Gastrocnemius medialis (tissue), 3 donors: ENCODE measurements around a stretch of chr14.

DNA sequence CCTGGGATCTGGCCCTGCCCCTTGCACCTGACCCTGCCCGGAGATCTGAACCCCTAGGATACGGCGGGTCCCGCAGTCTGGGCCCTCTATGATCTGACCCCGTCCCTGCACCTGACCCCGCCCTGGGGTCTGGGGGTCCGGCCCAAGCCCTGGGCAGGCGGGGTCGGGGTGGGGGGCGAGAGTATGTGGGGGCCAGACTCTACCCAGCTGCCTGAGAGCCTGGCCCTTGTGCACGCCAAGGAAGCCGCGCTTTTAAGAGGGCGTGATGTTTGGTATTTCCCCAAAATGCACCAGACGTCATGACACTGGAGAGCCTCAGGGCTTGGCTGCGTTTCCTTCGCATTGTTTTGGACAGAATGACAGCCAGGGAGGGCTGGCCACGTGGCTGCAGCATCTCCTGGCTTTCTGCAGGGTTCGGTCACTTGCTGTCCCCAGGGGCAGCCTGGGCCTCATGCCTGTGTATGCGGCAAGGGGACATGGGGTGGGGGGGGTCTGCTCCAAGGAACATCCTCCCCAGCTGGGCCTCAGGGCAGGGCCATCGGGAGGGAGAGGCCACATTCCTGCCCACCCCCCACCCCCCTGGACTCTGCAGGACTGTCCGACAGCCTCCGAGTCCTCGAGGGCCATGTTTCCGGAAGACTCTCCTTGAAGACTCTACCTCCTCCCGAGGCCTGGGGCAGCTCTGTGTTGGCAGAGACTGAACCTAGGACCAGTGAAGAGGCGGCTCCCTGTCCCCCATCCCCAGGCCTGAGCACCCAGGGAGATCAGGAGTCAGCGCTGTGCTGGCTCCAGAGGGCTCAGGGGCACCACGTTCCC is 16.2 kb upstream of the NUDT14 start:
- PRO-cap = no peak
- RAMPAGE, long total RNA, 3 experiments = no peak in any of the 3 experiments

DNA sequence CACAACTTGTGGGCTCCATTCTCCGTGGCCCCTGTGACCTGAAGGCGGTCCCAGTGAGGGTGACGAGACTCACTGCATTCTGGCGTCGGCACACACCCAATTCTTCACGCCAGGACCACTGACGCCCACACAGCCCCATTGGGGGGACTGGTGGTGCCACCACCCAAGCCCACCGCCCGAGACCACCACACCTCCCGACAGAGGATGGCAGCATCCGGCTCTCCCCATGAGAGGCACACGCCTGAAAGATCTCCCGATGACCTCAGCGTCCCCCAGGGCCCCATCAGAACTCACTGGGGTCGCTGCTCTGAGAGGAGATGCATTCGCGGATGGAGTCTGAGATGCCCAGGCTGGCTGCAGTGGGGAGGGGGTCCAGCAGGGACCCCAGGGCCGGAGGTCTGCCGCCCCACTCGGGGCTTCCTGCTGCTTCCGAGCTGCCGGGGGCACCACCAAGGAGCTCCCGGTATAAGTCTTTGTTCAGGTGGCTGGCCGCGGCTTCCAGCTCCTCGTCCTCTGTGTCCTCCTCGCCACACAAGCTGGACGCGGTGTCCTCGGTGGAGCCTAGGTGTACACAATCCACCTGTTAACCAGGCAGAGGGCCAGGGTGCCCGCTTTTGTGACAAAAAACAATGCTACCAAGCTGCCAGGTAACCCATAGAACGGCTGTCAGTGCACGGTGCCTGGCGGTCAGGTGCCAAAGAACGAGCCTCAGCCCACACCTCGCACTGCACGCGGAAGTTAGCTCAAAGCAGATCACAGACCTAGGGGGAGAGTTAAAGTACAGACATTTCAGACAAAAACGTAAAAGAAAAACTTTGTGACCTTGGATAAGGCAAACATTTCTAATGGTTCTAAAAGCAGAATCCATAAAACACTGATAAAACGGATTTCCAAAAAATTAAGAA is 26.7 kb upstream of the BTBD6 start:
- PRO-cap = no peak
- RAMPAGE, long total RNA, 3 experiments = no peak in any of the 3 experiments

DNA sequence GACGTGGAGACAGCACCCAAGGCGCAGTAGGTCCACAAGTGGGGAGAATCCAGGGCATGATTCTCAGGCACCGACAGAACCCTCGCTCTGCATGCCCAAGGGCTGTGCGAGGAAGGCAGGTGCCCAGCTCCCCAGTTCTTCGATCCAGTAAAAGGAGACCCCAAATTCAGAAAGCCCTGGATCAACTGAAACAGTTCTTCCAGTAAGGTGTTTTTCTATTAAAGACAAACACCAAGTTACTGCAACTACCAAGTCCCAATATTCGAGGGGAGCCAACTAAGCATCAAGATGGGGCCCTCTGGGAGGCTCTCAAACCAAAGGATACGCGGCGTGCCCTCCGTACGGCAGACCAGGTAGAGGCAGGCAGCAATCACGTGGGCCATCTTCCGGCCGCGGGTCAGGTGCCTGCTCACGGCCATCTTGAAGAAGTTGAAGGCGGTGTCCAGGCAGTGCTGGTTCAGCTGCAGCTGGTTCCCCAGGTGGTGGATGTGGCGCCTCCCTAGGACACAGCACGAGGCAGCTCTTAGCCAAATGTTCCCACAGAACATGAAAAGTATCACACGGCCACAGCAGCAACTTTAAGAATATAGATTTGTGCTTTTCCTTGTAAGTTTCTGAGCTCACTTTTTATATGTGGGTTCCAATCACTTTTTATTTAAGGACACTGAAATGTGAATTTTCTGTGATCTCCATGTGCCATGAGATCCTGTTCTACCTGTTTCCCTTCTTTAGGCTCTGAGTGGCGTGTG is 24.2 kb downstream of the BTBD6 start:
- PRO-cap = no peak
- RAMPAGE, long total RNA, 3 experiments = no peak in any of the 3 experiments

DNA sequence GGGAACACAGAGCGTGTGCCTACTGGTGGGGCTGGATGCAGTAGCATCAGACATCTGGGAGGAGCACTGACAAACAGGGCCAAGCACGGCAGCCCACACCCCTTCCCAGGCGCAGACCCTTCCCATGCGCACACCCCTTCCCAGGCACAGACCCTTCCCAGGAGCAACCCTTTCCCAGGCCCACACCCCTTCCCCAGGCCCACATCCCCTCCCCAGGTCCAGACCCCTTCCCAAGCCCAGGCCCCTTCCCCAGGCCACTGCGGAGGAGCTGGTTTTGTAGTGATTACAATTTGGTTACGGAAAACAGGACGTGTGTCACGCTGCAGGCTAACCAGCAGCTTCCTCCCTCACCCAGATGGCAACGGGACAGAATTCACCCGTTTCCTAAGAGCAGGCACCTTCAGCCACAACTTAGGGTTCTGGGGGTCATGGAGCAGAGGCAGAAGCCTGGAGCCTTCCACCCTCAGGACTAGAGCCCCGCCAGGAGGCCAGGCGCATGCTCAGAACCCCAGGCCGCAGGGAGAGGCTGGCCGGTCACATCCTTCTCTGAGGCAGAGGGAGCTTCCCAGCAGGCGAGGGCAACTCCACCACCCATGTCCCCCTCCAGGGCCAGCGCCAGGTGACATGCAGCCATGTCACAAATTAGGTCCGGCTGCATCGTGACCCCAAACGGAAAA is 8.0 kb downstream of the BRF1 start:
- PRO-cap = no peak
- RAMPAGE, long total RNA, 3 experiments = no peak in any of the 3 experiments

- PRO-cap = bidirectional peak, plus-strand start at chr14:105301594, minus-strand start at chr14:105301314
- RAMPAGE, long total RNA, 3 experiments = no peak in any of the 3 experiments
Observed at GRCh38 chr14:105301448-105301666, 556 bp upstream of the BRF1 start.

GRCh38 chr14:105317044-105317397 is 2.5 kb downstream of the PACS2 start:
- PRO-cap = unidirectional peak, minus-strand start at chr14:105317189
- RAMPAGE, long total RNA, 3 experiments = no peak in any of the 3 experiments

GRCh38 chr14:105366984-105367492 is 31.3 kb upstream of the TEX22 start:
- PRO-cap = no peak
- RAMPAGE, long total RNA, 3 experiments = no peak in any of the 3 experiments

DNA sequence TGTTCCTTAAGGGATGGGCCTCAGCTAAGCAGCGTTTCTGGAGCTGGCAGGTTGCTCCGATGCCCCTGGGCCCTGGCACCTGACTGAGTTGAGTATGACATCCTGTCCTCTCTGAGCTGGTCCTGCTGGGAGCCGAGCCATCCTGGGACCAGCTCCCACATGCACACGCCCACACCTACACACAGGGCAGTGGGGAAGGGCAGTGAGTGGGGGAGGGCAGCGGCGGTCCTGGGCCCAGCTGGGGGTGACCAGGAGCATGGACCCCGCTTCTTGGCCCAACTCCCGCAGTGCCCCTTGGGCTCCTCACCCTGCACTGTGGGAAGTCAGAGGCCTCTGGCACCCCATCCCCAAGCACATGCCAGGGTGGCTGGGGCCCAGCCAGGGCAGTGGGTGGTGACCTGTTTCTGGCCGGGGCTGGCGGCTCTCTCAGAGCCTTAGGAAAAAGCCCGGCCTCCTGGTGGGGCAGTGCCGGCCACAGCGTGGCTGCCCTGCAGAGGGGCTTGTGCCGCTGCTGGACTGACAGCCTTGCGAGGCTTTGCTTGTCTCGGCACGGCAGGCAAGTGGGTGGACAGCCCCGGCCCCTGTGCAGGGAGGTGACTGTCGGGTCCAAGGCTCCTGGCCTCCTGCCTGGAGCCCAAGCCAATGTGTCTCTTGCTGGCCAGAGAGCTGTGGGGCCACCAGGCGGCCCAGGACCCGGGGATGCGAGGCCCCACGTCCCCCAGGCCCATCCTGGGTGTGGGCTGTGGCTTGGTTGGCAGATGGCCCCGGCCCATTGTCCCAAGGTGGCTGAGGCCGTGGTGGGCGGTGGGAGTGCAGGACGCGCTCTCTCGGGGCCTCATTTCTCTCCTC is 5.8 kb upstream of the CRIP2 start:
- PRO-cap = no peak
- RAMPAGE, long total RNA, 3 experiments = no peak in any of the 3 experiments

- PRO-cap = no peak
- RAMPAGE, long total RNA, 3 experiments = no peak in any of the 3 experiments
Observed at GRCh38 chr14:105469550-105470739, 4.7 kb upstream of the CRIP2 start.

- PRO-cap = no peak
- RAMPAGE, long total RNA, 3 experiments = start-site peak on the minus strand in 1 of 3 experiments, at chr14:105479895-105479940 at its widest, 17 reads per replicate
Observed at GRCh38 chr14:105479412-105480344, 5.1 kb downstream of the CRIP2 start.

- PRO-cap = no peak
- RAMPAGE, long total RNA, 3 experiments = no peak in any of the 3 experiments
Observed at GRCh38 chr14:105604870-105605477, 78.6 kb downstream of the TMEM121 start.

DNA sequence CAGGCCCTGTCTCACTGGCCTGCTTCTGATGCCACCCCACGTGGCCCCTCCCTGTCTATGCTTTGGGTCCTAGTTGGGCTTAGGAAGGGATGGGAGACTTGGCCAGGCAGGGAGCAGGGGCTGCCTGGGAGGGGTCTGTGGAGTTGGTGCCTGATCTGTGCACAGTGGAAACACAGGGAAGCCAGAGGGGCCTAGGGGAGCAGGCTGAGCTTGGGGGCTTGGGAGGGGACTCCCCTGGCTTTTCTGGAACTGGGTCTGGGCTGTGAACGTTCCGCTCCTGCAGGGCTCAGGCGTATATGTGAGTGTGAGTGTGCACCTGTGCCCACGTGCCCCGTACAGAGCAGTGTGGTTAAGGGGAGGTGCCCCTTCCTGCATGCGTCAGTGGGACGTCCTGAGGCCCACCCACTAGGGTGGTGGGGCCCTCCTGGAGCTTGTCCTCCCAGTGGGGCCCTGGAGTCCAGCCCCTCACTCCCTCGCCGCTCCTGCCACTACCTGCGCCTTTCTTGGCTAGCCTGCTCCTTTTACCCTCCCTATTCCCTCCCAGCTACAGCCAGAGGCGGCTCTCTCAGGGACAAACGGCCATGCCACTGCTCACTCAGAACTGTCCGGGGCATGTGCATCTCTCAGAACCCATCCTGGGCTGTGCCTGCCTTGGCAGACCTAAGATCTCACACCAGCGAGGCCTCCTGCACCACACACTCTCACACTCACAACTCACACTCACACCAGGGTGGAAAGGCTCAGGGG is 180.0 kb downstream of the TMEM121 start:
- PRO-cap = no peak
- RAMPAGE, long total RNA, 3 experiments = no peak in any of the 3 experiments

DNA sequence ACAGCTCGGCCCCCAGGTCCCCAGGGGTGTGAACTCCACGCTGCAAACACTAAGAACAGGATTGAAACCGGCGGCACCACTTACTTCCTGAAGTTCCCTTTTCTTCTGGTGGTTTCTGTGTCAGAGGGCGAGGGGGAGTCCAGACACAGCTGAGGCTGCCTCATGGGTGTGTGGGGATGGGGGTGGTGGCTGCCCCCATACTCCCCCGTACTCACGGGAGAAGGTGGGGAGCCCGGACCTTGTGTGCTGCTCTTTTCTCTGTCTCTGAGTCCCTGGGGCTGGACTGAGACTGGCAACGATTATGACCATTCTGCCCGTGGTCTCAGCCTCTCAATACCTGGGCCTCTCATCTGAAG is 249.2 kb downstream of the TMEM121 start:
- PRO-cap = no peak
- RAMPAGE, long total RNA, 3 experiments = no peak in any of the 3 experiments

- PRO-cap = no peak
- RAMPAGE, long total RNA, 3 experiments = no peak in any of the 3 experiments
Observed at GRCh38 chr14:105862590-105863836, 336.6 kb downstream of the TMEM121 start.

GRCh38 chr14:105880724-105881141 is 354.4 kb downstream of the TMEM121 start:
- PRO-cap = no peak
- RAMPAGE, long total RNA, 3 experiments = no peak in any of the 3 experiments

DNA sequence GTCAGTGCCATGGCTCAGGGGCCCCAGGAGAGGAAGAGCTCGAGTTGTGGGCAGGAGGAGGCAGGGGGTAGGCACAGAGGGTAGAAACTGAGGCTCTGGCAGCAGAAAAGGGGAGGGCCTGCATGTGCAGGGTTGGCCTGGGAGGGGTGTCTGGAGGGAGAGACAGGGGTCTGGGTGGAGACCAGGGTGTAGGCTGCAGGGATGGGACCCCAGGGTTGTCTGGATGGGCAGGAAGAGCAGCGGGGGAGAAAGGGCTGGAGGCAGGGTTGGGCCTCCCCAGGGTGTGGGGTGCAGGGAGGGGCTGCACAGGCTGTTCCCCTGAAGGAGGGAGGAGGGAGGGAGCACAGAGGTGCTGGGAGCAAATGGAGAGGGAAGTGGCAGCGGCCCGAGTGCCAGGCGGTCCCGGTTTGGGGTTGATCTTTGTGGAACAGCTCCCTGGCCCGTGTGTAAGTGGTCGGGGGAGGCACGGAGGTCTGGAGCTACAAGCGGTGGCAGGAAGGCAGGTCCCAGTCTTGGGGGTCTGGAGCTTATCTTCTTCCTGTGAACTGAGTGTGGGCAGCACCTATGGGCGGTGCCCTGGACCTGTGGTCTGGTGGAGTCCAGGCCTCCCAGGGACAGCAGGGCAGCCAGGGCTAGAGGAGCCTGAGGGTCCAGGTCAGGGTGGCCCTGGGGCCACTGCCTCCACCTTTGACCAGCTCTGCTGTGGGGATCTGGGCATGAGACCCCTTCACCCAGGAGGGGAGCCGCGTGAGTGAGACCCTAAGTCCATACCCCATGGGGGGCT is 391.6 kb downstream of the TMEM121 start:
- PRO-cap = no peak
- RAMPAGE, long total RNA, 3 experiments = no peak in any of the 3 experiments

- PRO-cap = no peak
- RAMPAGE, long total RNA, 3 experiments = no peak in any of the 3 experiments
Observed at GRCh38 chr14:106211361-106211804, 685.0 kb downstream of the TMEM121 start.

DNA sequence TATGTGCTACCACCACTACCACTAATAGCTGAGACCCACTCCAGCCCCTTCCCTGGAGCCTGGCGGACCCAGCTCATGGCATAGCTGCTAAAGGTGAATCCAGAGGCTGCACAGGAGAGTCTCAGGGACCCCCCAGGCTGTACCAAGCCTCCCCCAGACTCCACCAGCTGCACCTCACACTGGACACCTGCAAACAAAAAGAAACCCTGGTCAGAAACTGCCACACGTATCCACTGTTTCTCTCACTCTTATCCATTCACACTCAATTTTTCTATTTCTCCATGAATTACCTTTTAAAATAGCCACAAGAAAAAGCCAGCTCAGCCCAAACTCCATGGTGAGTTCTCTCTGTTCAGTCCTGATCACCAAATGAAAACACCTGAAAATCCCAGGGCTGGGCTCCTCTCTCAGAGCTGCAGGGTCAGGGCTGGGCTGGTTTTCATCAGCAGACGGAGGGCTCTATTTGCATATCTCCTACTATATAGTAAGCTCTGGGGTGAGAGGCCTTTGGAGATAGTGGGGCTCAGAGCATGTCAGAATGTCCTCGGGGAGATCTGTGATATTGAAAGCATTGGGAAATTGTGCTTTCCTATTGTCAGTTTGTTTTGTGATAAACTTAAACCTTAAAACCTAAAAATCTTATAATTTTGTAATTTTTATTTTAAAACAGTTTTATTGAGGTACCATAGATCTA is 742.5 kb downstream of the TMEM121 start:
- PRO-cap = no peak
- RAMPAGE, long total RNA, 3 experiments = no peak in any of the 3 experiments

DNA sequence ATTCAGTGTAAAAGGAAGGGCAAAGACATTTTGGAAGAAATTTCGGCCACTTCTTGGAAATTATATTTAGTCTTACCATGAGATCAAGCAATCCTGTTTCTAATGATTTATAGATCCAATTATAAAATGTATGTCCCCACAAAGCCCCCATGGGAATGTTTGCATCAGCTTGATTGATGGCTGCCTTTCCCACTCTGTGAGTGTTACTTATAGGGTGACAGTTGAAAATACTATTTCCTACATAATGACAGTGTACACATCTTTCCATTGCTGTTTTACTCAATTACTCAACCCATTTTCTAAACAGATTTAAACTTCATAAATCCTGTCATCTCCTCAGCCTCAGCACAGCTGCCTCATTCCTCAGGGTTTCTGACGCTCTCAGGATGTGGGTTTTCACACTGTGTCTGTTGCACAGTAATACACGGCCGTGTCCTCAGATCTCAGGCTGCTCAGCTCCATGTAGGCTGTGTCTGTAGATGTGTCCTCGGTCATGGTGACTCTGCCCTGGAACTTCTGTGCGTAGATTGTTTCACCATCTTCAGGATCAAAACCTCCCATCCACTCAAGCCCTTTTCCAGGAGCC is 749.9 kb downstream of the TMEM121 start:
- PRO-cap = no peak
- RAMPAGE, long total RNA, 3 experiments = no peak in any of the 3 experiments

- PRO-cap = no peak
- RAMPAGE, long total RNA, 3 experiments = no peak in any of the 3 experiments
Observed at GRCh38 chr14:106276920-106277409, 750.6 kb downstream of the TMEM121 start.